PFSK-1 (cell line): ENCODE results near the gene KRBA2.

- RRBS, result no CpG with 5 or more reads among the region's 50 CpGs
Measured at GRCh38 chr17:8376112-8377118, at the start of gene KRBA2. KRBA2 (minus strand) TSS chr17:8376704.

DNA sequence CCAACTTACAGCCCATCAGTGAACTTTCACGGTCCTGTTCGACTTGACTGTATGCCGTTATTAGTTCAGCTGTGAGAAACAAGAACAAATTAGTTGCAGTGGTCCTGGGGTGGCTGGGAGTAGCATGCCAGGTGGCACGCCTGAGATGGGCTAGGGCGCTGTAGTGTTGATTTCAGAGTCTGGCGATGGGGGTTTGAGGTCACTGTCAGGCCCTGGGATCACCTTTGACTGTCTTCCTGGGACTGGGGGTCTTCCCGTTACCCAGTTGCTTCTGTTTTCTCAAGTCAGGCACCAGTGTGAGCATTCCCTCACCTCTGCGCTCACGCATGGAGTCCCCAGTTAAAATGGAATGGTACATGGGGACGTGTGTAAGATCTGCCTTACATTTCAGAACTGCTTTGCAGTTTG lies 27.8 kb downstream of the NDEL1 start:
- RRBS, result no CpG with 5 or more reads among the region's 10 CpGs

GRCh38 chr17:8487331-8487745 lies 51.7 kb downstream of the NDEL1 start:
- RRBS, result no CpG with 5 or more reads among the region's 15 CpGs

DNA sequence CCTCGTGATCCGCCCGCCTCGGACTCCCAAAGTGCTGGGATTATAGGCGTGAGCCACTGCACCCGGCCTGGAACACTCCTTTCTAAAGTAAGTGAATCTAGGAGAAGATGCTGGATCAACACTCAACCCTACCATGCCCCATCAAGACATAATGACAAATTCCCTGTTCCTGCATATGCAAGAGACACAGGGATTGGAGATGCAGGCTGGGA lies 42.0 kb upstream of the PIK3R6 start:
- RRBS, result no CpG with 5 or more reads among the region's 6 CpGs

- RRBS, result no CpG with 5 or more reads among the region's 6 CpGs
Measured at GRCh38 chr17:8956161-8956863, 9.2 kb downstream of the PIK3R5 start.

DNA sequence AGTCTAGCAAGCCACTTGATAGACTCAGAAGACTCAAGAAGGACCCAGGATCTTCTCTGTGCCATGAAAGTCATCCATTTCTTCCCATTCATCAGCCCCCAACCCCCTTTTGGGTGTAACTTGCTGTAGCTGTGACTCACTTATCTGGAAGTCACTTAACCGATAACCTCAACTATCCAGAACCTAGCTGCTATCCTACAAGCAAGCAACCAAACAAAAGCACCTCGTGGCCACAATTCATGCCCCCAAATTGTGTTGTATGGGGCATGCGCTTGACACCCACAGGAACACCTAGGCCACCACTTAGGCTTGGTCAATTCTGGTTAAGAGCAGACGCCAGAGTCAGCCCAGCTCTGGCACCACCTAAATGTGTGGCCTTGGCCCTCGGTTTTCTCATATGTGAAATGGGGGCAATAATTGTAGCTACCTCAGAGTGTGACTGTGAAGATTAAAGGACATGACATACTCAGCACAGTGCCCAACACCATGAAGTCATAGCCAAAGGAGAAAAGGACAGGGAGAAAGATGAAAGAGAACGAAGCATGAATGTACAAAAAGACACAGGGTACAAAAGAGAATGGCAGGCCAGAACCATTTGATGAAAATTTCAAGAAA lies 3.6 kb downstream of the PIK3R5 start:
- RRBS, result no CpG with 5 or more reads among the region's 6 CpGs

DNA sequence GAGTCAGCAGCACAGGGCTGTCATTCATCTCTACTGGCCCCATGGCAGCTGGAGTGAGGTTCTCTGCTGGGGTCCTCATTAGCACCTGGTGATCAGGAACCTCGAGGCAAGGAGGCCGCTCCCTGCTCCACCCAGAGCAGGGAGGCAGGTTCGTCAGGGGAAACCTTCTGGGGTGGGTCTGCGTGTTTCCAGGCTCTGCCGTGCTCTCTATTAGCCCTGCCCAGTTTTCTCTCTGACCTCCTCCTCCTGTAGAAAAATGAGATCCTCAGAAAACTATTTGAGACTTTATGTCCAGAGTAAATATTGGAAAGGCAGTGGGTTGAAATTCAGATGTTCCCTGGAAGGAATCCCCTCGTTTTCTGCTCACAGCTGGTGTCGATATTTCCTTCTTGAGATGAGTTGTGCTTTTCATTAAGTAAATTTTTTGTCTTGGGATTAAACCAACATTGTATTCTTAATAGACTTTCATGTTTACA lies 7.0 kb downstream of the NTN1 start:
- RRBS, result no CpG with 5 or more reads among the region's 7 CpGs

GRCh38 chr17:9056545-9056958 lies 35.2 kb downstream of the NTN1 start:
- RRBS, result no CpG with 5 or more reads among the region's 11 CpGs

GRCh38 chr17:9170625-9171660 lies 149.6 kb downstream of the NTN1 start:
- RRBS, result no CpG with 5 or more reads among the region's 14 CpGs

GRCh38 chr17:9217560-9218227 lies 196.4 kb downstream of the NTN1 start:
- RRBS, result no CpG with 5 or more reads among the region's 4 CpGs

DNA sequence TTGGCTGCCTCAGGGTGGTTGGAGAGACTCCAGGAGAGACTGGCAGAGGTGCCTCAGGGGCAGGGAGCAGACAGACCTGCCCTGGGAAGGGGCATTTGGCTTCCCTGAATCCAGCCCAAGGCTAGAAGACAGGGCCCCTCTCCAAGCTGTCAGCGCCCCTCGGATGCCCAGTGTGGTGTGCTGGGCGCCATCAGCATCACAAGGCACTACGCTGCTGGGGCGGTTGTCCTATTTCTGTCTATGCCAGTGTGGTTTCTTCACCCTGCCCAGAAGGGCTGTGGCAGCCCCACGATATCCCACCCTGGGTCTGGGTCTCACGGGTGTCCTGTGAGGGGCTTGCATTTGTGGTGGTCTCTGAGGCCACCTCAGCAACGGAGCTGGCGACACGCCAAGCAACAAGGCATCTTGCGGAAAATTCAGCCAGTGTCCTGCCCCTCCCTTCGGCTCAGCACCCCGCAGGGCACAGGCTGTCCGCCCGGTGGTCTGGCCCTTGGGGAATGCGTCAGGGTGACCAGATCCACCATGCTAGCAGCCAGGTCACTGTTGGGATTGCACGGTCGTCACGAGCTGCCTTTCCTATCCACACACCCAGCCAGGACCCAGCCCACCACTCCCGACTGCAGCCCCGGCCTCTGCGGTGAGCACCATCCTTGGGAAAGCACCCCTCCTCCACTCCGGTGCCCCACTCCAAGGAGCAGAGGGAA lies 221.0 kb downstream of the NTN1 start:
- RRBS, result 94% methylated on average over 3 of the region's 23 CpGs

DNA sequence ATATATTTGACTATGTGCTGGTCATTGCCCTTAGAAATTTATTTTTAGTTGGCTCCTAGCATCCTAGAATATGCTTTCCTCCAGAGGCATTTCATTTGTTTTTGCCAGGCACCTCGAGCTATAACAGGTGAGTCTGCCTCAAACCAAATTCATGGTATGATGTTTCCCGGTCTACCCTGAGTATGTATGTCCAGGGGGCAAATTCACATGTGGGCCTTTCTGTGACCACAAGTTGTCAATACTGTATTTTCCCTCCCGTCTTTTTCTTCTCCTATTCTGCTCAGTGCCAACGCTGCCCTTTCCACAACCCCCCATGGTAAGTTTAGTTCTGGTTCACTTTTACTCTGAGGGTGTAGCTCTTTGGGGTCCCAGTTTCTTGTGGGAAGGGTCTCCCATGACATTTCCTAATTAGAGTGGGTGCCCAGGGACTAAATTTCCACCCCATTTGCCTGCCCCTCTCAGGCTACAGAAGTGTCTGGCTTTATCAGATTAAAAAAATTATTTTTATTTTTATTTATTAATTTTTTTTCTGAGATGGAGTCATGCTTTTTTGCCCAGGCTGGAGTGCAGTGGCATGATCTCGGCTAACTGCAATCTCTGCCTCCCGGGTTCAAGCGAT lies 203.5 kb downstream of the STX8 start:
- RRBS, result no CpG with 5 or more reads among the region's 7 CpGs

DNA sequence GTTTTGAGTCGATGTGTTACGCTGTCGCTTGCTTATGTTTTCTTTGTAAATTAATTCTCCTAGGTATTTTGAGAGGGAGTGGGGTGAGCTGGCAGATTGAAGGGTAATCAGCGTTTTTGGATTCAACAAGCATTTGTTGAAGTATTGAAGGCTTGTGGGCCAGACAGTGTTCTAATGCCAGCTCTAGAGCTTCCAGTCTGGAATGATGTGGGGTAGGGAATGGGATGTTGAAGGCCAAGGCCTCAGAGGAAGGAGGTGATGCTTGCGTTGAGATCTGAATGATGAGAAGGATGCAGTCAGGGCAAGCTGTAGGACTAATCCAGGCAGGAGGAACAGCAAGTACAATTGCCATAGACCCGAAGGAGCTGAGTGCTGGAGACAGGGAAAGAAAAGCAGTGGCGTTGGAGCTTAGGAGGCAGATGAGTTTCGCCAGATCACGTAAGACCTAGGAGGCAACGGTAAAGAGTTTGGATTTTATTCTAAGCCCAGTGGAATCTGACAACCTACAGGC lies 1.0 kb downstream of the USP43 start:
- RRBS, result no CpG with 5 or more reads among the region's 10 CpGs

- RRBS, result no CpG with 5 or more reads among the region's 11 CpGs
Measured at GRCh38 chr17:9726095-9726669, 65.2 kb downstream of the DHRS7C start.

- RRBS, result 38% methylated on average over 1 of the region's 15 CpGs
Measured at GRCh38 chr17:9956437-9957193, 51.5 kb upstream of the RCVRN start.

- RRBS, result no CpG with 5 or more reads among the region's 19 CpGs
Measured at GRCh38 chr17:10036016-10037385, 131.4 kb upstream of the RCVRN start.

- RRBS, result no CpG with 5 or more reads among the region's 10 CpGs
Measured at GRCh38 chr17:10051248-10051606, 146.2 kb upstream of the RCVRN start.

DNA sequence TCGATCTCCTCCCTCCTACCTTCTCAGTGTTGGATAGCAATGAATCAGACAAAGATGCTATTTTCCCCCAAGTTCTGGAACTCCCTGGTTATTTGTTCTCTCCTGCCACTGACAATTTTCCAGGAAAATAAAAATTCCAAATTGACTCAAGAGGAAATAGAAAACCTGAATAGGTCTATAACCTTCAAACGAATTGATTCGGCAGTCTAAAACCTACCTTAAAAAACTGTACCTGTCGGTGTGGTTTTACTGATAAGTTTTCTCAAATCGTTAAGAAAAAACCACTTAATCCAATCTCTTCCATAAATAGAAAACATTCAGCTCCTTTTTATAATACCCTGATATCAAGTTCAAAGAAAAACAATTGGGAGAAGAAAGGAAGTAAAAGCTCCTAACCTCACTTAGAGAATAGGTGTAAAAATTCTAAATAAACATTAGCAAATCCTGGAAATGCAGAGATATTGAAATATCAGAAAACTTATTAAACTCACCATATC lies 123.9 kb downstream of the GAS7 start:
- RRBS, result no CpG with 5 or more reads among the region's 5 CpGs

DNA sequence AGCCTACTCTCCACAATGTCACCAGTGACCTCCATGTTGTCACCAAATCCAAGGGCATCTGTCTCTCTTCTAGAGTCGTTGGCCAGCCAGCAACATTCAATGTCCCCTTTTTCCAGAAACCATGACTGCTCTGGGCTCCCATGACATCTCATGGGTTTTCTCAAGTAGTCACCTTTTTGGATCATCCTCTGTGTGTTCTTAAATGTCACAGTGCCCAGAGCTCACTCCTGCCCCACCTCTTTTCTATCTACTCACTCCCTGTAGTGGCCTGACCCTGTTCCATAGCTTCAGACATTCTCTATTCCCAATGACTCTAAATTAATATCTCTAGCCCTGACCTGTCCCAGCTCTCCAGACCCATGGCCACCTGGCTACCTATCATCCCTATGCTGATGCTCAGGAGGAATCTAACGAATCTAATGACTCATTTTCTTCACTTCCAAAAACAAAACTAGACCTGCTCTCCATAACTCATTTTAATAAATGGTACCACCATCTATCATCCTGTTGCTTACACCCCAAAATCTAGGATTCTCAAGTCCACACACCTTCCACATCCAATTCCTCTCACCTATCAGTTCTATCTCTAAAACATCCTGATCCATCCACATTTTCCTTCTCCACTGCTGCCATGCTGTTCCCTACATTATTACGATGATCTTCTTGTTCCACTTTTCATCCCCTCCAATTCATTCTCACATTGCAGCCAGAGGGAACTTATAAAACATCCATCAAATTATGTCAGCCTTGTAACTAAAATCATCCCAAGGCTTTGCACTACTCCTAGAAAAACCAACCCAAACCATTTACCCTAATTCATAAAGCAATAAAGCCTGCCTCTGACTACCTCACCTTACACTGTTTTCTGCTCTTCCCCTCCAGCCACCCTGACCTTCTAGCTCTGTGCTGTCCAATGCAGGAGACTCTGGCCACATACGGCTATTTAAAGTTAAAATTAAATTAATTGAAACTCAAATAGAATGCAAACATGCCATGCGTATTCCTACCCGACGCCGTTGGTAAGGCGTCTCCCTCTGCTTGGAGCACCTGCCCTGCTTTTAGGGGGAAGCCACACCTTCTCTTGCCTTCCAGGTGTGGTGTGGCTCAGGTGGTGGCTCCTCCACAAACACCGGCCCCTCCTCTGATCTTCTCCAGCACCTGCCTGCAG lies 93.8 kb downstream of the GAS7 start:
- RRBS, result no CpG with 5 or more reads among the region's 10 CpGs

GRCh38 chr17:10122082-10122888 lies 76.1 kb downstream of the GAS7 start:
- RRBS, result no CpG with 5 or more reads among the region's 13 CpGs